Subcutaneous preadipocyte (primary cell): ENCODE measurements around a stretch of chr5.

DNA sequence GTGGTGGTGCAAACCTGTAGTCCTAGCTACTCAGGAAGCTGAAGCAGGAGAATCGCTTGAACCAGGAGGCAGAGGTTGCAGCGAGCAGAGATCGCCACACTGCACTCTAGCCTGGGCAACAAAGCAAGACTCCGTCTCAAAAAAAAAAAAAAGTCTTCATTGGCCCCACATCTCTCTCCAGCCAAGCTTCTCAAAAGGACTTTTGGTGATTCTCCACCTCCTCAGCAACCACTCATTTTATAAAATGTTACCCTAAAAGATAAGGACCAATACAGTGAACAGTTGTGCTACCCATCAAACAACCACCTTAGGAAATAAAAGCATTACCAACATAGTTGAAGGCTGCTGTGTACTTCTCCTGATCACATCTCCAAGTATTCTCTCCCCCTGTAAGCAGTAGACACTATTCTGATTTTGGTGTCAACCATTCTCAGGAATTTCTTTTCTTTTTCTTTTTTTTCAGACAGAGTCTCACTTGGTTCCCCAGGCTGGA is 12.3 kb downstream of the AFF4 start:
- CAGE, long polyA plus RNA, result no peak

- CAGE, long polyA plus RNA, result no peak
These were observed 47.7 kb downstream of the HSPA4 start for GRCh38 chr5:133099429-133099934.

DNA sequence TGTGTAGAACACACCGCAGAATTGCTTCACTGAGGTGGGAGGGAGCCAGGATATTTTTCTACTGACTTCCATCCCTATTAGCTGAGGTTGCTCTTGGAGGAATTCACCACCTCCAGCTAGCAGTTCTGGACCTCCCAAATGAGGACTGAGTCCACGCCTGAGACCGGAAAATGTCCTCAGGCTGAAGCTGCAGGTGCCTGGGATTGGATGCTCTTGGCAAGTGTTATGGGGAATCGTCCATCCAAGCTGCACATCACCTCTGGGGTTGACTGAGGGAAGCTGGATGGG is 270.7 kb downstream of the HSPA4 start:
- CAGE, long polyA plus RNA, result no peak

DNA sequence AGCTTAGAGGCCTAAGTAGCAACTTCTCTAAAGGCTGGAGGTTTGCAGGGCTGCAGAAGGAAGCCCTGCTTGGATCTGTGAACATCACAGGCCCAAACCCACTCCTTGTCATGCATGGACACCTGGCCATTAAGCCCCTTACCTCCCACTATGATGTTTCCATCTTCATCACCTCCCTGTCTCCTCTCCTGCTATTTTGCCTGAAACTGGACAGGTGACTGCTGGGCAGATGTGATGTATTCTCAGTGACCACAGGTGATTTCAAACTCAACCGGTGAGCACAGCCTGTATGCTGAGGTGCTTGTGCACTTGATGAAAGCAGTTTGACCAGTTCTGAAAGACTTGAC is 205.2 kb downstream of the FSTL4 start:
- CAGE, long polyA plus RNA, result no peak

DNA sequence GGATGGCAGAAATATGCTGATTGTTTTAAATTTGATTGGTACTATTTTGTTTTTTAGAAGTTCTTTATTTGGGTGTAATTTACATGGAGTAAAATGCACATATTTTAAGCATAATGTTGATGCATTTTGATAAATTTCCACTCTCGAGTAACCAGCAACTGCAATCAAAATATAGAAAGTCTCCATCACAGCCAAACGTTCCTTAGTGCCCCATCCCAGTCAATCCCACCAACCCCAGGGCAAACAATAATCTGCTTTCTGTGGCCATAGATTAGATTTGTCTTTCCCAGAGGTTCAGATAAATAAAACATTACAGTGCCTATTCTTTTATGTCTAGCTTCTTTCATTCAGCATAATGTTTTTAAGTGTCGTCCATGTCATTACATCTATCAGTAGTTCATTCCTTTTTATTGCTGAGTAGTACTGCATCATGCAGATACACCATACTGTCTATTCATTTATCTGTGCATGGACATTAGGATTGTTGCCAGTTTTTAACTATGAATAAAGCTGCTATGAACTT is 105.1 kb upstream of the FSTL4 start:
- CAGE, long polyA plus RNA, result no peak

- CAGE, long polyA plus RNA, result no peak
These were observed 30.4 kb downstream of the C5orf15 start for GRCh38 chr5:133938021-133938510.

DNA sequence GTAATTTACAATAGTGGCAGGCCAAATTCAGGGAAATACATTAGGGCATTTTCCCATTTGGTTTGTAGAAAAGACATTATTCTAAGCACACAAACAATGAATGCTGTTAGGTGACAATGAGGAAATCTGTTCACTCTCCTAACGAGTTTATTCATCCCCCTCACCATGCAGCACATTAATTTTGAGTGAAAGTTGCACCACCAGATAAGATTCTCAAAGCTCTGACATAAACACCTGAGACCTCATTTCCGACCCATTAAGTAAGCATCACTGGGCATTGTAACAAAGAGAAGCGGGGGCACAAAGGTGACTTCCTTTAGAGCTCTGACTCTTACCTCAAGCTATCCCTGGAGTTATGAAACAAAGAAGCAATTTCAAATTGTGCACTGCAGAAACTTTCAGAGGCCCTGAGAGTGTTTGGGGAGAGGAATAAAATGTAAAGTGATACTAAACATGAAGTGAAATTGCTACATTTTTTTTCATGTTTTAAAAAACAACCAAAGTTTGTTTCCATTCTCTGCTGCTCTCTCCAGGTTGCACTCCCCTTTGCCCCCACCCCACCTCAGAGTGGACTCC is 29.5 kb downstream of the C5orf15 start:
- CAGE, long polyA plus RNA, result no peak

DNA sequence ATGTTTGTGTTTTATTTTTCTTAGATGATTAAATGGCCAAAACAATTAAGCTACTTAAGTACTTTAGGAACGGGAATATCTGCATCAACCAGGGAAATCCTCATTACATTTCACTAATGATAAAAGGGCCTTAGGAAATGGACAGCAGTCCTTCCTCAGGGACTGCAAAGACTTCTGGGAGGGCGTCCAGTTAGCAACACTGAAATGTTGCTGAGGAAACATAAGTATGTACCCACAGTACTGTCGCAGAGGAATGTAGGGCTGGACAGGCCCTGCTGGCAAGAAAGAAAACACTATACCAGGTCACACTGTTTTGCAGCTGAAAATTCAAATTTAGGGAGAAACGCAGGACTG is 1.4 kb downstream of the C5orf15 start:
- CAGE, long polyA plus RNA, result no peak

DNA sequence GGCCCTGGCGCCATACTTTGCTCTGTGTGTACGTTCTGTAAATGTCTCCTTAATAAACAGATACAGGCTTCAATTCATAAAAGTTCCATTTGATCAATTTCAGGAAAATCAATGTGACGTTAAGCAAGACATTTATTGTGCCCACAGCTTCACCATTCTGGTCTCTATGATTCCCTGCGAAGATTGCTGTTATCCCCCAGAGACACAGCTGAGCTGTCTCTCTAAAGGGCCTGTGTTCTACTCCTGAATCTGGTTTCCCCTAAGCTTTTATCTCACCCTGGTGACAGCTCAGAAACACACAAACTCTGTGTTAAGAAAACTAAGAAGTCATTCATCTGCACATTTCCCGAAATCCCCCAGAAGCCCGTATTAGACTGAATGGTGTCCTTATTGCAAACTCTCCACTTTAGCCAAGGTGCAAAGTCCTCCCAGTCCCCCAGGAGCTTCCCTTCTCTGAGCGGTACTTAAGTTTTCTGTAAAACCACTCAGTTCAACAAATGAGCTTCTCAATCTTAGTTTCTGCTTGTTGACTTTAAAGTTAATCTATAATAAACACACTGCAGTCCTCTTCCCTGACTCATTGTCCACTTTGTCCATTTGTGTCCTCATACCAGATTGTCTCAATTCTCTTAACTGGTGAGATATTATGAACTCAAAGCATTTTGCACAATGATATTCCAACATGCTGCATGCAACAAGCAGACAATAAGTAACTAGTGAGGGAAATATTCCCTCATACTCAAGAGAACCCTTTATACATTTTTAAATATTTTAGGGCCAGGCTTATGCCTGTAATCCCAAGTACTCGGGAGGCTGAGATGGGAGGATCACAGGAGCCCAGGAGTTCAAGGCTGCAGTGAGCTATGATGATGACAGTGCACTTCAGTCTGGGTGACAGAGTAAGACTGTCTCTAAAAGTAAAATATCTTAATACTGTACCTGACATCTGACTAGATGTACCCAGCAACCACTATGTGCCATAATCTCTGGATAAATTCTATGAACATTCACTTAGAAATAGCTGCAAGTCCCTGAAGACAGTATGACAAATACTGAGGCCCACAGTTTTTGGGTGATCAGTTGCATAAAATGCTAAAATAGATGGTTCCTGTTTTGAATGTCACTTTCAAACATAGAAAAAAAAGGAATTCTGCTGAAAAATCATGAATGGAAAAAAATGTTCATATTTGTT is 1.6 kb upstream of the C5orf15 start:
- CAGE, long polyA plus RNA, result no peak

DNA sequence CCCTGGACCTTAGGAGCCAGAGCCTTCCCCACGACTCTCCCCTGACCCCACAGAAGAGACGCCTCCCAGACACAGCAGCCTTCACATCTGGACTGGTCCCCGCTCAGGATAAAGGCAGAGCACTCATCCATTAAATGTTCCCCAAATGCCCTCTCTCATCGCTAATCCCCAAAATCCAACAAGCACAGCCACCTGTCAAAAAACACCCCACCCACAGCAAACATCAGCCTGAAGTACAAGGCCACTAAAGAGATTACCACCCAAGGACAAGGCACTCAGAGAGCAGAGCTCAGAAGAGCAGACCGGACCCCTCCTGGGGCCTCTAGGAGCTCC is 9.9 kb downstream of the VDAC1 start:
- CAGE, long polyA plus RNA, result no peak

DNA sequence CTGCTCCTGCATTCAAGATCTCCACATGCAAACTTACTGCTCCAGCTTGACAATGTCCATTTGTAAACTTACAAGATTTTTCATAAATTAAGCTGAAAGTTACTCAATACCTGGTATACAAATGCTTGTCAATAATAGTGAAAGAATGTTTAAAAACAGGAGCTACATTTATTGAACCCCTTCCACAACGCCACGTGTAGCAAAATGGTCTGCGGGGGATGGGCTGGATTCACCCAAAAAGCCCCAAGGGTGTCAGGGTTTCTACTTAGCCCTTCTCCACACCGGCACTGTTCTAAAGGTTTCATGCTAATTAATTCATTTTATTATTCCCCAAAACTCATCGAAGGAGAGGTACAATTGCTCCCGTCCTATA is 1.4 kb downstream of the VDAC1 start:
- CAGE, long polyA plus RNA, result no peak

DNA sequence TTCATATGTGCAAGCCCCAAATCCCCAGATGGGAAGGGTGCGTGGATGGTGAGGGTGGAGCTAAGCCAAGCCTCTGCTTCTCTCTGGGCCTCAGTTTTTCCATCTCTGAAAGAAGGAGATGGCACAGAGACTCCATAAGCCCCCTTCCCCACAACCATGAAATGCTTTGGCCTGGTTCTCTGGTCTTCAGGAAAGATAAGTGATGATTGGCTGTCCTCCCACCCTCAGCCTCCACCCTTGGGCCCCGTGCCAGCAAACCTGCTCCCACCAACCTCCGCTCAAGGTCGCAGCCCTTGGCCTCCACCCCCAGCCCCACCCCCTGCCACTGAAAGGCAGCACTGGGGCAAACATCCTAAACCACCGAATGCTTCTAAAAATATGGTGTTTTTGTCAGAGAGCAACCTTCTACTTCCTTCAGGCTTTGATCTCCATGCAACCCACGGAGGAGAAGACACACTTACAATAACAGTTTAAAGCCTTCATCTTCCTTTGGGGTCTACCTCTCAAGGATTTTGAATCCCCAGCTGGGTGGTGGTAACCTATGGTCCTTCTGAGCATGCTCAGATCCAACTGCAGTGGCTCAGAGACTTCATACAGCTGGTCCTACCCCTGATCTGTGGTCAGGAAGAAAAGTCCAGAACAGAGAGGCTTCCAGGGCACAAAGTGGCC is 24.0 kb upstream of the TCF7 start:
- CAGE, long polyA plus RNA, result no peak

DNA sequence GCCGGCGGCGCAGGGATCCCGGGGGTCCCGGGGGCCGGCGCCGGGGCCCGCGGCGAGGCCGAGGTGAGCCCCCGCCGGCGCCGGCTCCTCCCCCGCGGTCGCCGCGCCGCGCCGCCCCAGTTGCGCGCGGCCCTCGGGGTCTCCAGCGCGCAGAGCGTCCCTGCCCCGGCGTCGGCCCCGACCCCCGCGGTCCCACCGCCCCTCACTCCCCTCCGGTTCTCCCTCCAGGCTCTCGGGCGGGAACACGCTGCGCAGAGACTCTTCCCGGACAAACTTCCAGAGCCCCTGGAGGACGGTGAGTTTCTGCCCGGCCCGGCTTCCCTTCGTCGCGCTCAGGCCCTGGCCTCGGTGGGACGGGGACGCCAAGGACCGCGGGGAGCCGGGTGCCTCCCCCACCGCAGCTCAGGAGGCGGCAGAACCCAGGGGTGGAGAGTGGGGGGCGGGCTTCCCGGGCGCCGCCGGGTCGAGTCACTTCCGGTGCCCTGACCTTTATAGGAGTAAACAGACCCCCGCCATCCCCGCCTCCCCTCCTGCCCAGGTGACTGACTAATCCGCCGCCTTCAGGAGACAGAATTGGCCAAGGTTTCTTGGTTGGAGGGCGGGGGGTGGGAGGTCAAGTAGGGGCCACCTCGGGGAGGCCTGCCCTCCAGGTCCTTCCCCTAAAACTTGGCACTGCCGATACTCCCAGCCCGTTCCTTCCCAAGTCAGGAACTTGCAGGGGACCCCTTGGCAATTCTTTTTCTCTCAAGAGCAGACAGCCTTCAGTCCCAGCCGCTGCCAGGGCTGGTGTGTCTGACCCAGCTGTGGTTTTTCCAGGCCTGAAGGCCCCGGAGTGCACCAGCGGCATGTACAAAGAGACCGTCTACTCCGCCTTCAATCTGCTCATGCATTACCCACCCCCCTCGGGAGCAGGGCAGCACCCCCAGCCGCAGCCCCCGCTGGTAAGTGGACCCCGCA is 890 bp downstream of the TCF7 start:
- CAGE, long polyA plus RNA, result no peak

- CAGE, long polyA plus RNA, result no peak
These were observed 13.9 kb downstream of the TCF7 start for GRCh38 chr5:134128278-134128858.

DNA sequence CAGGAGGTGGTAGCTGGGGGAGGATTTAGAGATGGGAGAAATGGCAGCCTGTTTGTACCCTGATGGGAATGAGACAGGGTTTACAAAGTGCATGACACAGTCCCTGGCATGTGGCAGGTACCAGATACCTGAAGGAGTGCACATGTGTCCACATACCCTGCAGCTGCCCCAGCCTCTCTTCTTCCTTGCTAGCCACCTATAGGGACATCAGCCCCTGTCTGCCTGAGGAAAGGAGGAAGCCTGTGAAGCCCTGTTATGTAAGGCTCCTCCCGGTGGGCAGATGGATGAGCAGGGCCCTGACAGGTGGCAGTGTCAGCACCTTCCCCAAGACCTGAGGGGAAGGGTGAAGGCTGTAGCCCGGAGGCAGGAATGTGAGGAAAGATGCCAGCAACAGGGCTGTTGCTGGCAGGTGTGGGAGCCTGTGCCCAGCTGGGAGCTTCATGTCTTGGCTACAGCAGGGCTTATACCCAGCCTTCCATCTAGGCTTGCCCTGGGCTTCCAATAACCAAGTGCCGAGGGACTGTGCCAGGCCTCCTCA is 21.7 kb downstream of the TCF7 start:
- CAGE, long polyA plus RNA, result no peak

GRCh38 chr5:134139678-134140027 is 25.2 kb downstream of the TCF7 start:
- CAGE, long polyA plus RNA, result no peak

GRCh38 chr5:134196840-134197569 is 20.3 kb upstream of the SKP1 start:
- CAGE, long polyA plus RNA, result no peak

DNA sequence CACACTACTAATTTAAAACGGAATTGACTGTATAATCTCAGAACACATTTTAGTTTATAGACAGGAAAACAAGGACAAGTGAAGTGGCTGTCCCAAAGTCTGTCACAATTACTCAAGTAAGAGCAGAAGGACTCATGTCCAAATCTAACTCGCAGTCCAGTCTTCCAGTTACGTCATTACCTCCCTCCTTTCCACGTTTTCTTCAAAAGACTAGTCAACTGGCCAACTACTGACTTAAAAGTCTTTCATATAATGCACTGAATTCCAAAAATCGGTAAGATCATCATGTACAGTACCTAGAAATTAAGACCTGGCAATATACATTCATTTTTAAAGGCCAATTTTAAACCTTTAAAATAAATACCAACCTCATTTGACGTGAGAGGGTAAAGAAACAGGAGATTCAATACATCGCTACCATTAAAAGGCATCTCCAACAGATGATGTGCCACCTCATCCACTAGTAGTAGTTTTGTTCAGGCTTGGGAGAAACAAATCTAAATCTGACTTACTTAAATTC is 1.9 kb downstream of the PPP2CA start:
- CAGE, long polyA plus RNA, result no peak

- CAGE, long polyA plus RNA, result no peak
These were observed 1.1 kb downstream of the UBE2B start for GRCh38 chr5:134372436-134372925.

GRCh38 chr5:134399123-134399746 is 12.4 kb downstream of the CDKN2AIPNL start:
- CAGE, long polyA plus RNA, result no peak